Adrenal gland (tissue), 7 donors: Measurements from ENCODE around the gene CPSF6.

DNA sequence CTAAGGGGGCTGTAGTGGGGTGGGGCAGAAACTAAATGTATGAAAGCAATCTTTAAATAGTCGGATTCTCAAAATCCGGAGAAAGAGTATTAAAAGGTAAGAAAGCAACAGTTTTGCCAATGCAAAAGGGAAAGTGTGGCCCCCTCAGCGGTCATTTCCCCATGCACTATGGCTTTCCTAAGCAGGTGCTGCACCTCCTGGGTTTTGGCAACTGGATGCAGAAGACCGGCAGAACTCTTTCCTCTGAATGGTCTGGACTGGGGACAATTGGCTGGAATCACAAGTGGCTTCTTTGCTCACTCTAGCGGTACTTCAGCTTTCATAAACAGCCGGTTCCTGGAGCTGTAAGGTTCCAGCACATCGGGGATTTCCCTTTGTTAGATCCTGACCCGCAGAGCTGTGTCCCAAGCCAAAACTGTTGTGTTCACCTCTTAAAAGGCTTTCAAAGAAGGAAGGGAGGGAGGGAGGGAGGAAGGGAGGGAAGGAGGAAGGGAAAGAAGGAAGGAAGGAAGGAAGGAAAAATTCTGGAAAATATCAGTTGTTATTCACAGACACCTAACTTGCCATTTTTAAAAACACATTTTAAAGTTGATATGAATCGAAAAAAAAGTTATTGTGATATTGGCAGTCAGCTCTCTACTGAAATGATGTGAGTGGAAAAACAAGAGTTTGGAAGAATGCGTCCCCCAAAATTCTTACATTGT is 220.8 kb upstream of the HMGA2 start:
- PRO-cap, 3 experiments = no peak in any of the 3 experiments
- RAMPAGE, long total RNA, 4 experiments = no peak in any of the 4 experiments
- RRBS = 12% methylated on average over 3 of the region's 10 CpGs

GRCh38 chr12:65729309-65729764 is 94.9 kb upstream of the HMGA2 start:
- PRO-cap, 3 experiments = no peak in any of the 3 experiments
- RAMPAGE, long total RNA, 4 experiments = no peak in any of the 4 experiments
- RRBS = 6% methylated on average over 17 of the region's 36 CpGs

GRCh38 chr12:65741982-65743094 is 81.9 kb upstream of the HMGA2 start:
- PRO-cap, 3 experiments = no peak in any of the 3 experiments
- RAMPAGE, long total RNA, 4 experiments = no peak in any of the 4 experiments
- RRBS = 3% methylated on average over 34 of the region's 91 CpGs

GRCh38 chr12:65896767-65897148 is 72.5 kb downstream of the HMGA2 start:
- PRO-cap, 3 experiments = no peak in any of the 3 experiments
- RAMPAGE, long total RNA, 4 experiments = no peak in any of the 4 experiments
- RRBS = no CpG with 5 or more reads among the region's 2 CpGs

GRCh38 chr12:66107289-66107974 is 23.1 kb downstream of the LLPH start:
- PRO-cap, 3 experiments = no peak in any of the 3 experiments
- RAMPAGE, long total RNA, 4 experiments = no peak in any of the 4 experiments
- RRBS = no CpG with 5 or more reads among the region's 11 CpGs

DNA sequence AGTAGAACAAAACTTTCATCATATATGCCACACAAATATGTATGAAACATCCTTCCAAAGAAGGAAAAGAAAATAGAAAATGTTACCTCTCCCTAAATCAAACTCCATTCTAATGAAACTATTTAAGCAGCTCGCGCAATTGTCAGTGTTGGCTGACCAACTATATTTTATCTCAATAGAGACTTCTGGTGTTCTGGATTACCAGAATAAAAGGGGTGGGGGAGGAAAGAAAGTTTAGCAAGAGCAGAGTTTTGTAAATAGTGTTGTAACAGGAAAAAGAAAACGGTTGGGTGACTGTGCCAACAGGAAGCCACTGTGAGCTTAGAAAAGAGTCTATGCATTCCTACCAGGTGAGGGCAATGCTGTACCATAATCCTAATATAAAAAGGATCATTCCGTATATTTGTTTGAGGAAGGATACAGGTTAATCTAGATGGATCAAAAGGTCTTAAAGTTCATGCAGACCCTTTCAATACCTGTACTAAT is 14.5 kb upstream of the LLPH start:
- PRO-cap, 3 experiments = no peak in any of the 3 experiments
- RAMPAGE, long total RNA, 4 experiments = no peak in any of the 4 experiments
- RRBS = no CpG with 5 or more reads among the region's 4 CpGs

DNA sequence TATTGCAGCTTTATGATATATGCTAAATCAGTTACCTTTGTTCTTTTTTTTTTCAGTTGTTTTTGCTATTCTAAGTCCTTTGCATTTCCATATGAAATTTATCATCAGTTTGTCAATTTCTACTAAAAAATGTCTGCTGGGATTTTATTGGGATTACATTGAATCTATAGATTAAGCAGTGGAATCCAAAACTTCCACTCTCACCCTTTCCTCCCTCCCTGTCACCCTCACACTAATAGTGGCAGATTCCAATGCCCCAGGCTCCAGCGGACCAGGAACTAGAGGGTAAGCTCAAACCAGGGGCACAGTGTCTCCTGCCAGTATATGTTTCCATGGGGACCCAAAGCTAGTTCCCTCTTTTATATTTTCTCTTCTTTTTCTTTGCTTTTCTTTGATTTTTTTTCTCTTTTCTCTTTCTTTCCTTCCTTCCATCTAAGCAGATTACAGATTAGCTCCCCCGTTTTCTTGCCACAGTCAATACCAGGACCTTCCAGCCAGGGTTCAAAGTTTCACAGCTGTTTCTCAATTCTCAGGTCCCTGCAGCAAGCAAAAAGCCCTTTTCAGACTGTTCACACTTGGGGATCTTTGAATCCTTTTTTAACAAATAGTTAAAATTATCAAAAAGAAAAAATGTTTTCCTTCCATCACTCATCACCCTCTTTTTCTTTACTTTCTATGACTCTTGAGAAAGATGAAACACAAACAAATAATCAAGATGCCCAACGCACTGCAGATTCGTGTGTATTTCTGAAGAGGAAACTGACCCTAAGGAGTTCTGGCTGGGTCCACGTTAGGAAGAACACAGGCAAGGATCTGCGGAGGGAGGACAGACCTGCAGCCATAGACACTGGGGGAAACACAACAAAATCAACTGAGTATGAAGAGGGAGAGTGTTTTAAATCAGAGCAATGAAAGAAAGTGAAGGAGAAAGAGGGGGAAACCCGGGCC is 245.4 kb upstream of the CAND1 start:
- PRO-cap, 3 experiments = no peak in any of the 3 experiments
- RAMPAGE, long total RNA, 4 experiments = no peak in any of the 4 experiments
- RRBS = no CpG with 5 or more reads among the region's 7 CpGs

GRCh38 chr12:67031430-67031815 is 237.7 kb upstream of the CAND1 start:
- PRO-cap, 3 experiments = no peak in any of the 3 experiments
- RAMPAGE, long total RNA, 4 experiments = no peak in any of the 4 experiments
- RRBS = no CpG with 5 or more reads among the region's 4 CpGs

- PRO-cap, 3 experiments = no peak in any of the 3 experiments
- RAMPAGE, long total RNA, 4 experiments = no peak in any of the 4 experiments
- RRBS = no CpG with 5 or more reads among the region's 4 CpGs
Observed at GRCh38 chr12:67290580-67290916, 21.4 kb downstream of the CAND1 start.

- PRO-cap, 3 experiments = no peak in any of the 3 experiments
- RAMPAGE, long total RNA, 4 experiments = start-site peak on the plus strand in 1 of 4 experiments, at chr12:67298951-67299095 at its widest, 18 to 29 reads per replicate
- RRBS = no CpG with 5 or more reads among the region's 1 CpG
Observed at GRCh38 chr12:67298906-67299349, 29.8 kb downstream of the CAND1 start.

DNA sequence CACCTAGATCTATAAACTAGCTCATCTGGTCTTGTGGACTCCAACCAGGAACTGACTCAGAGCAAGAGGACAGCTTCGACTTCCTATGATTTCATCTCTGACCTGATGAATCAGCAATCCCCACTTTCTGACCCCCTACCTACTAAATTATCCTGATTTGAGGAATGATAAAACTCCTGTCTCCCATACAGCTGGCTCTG is 117.8 kb downstream of the DYRK2 start:
- PRO-cap, 3 experiments = no peak in any of the 3 experiments
- RAMPAGE, long total RNA, 4 experiments = no peak in any of the 4 experiments
- RRBS = no CpG with 5 or more reads among the region's 1 CpG

- PRO-cap, 3 experiments = no peak in any of the 3 experiments
- RAMPAGE, long total RNA, 4 experiments = no peak in any of the 4 experiments
- RRBS = no CpG with 5 or more reads among the region's 6 CpGs
Observed at GRCh38 chr12:67772595-67773399, 124.3 kb downstream of the DYRK2 start.

GRCh38 chr12:67990849-67991740 is 168.4 kb downstream of the IFNG start:
- PRO-cap, 3 experiments = no peak in any of the 3 experiments
- RAMPAGE, long total RNA, 4 experiments = no peak in any of the 4 experiments
- RRBS = no CpG with 5 or more reads among the region's 9 CpGs

- PRO-cap, 3 experiments = no peak in any of the 3 experiments
- RAMPAGE, long total RNA, 4 experiments = no peak in any of the 4 experiments
- RRBS = no CpG with 5 or more reads among the region's 11 CpGs
Observed at GRCh38 chr12:68609850-68610307, 820 bp upstream of the RAP1B start.

DNA sequence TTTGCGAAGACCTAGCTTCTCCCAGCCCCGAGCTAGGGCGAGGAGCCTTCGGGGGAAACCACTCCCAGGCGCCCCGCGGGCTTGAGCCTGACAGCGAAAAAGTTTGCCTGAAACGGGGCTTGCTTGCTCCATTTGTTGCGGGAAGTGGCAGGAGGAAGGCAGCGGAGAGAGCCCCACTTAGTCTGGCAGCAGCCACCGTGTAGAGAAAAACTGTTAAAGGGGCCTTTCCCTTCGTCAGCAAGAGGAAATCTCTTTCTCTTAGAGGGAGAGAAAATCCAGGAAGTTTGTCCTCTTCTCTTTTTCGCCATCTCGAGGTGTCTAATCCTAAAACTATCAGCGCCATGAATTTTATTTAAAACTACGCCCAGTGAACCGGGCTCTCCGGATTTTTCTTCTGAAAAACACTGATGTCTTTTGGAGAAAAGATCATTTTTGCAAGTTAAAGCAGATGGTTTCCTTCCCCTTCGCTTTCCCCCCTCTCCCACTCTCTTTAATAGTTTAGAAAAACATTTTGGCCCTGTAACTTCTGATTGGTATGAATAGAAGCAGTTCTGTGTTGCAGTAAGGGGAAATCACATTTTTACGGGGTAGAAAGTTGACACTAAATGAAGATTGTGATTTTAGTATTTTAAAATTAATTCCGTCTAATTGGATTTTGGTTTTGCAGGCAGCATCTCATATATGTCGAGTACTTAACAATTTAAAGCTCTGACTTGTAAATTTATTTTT is 985 bp downstream of the RAP1B start:
- PRO-cap, 3 experiments = peak in 3 of 3 experiments; most common plus-strand start position 131 of the sequence (in 3); most common minus-strand start position 177 of the sequence (in 2)
- RAMPAGE, long total RNA, 4 experiments = no peak in any of the 4 experiments
- RRBS = no CpG with 5 or more reads among the region's 23 CpGs

GRCh38 chr12:68626352-68627391 is 16.0 kb downstream of the RAP1B start:
- PRO-cap, 3 experiments = no peak in any of the 3 experiments
- RAMPAGE, long total RNA, 4 experiments = no peak in any of the 4 experiments
- RRBS = no CpG with 5 or more reads among the region's 9 CpGs

GRCh38 chr12:68666425-68667266 is 20.1 kb upstream of the NUP107 start:
- PRO-cap, 3 experiments = no peak in any of the 3 experiments
- RAMPAGE, long total RNA, 4 experiments = no peak in any of the 4 experiments
- RRBS = no CpG with 5 or more reads among the region's 3 CpGs

DNA sequence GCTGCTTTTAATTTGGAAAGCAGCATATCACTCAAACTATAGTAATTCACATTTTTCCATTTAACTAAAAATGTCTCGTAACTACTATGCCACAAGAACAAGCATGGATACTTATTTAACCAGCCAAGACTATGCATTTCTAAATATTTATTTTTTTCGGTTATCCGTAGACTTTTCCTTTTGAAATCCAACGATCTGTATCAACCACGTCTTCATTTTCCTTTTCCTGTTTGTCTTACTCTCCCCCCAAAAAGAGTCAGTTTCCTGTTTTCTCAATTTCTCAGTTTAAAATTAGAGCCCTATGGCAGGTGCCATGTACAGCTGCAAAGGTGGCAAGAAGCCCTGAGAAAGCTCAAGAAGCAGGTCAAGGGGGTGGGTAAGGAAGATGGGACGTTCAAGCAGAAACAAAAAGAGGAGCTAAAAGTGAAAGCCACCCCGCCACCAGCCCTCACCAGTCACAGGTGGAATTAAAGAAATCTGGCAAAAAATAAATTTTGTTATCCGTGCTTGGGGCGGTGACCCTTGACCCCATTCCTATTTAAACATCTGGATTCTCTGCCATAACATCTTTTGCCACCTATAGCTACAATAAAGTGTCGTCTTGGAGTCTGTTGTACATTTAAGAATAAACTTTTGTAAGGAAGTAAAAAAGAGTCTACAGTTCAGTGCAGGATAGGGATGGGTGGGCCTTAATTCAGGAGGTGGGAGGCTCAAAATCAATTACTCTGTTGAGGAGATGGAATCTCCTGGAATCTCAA is 26.8 kb downstream of the SLC35E3 start:
- PRO-cap, 3 experiments = no peak in any of the 3 experiments
- RAMPAGE, long total RNA, 4 experiments = no peak in any of the 4 experiments
- RRBS = no CpG with 5 or more reads among the region's 10 CpGs

DNA sequence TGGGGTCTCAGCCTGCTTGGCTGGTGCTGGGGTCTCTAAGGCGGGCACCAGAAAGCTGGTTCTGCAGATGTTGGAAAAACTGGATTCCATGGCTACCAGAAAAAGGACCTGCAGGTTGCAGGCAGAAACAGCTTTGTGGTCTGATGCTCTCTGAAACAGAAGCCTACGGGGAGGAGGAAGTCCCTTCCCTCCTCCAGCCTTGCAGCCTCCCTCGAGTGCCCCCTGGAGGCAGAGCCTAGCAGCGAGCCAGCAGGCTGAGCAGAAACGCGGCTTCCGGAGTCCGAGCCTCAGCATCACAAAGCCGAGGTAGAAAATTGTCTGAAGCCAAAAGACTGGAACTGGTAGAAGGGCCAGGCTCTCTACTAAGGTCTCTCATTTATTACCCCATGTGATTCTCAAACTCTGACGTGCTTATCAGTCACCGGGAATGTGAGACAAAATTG is 82.3 kb upstream of the CPSF6 start:
- PRO-cap, 3 experiments = no peak in any of the 3 experiments
- RAMPAGE, long total RNA, 4 experiments = no peak in any of the 4 experiments
- RRBS = no CpG with 5 or more reads among the region's 11 CpGs

DNA sequence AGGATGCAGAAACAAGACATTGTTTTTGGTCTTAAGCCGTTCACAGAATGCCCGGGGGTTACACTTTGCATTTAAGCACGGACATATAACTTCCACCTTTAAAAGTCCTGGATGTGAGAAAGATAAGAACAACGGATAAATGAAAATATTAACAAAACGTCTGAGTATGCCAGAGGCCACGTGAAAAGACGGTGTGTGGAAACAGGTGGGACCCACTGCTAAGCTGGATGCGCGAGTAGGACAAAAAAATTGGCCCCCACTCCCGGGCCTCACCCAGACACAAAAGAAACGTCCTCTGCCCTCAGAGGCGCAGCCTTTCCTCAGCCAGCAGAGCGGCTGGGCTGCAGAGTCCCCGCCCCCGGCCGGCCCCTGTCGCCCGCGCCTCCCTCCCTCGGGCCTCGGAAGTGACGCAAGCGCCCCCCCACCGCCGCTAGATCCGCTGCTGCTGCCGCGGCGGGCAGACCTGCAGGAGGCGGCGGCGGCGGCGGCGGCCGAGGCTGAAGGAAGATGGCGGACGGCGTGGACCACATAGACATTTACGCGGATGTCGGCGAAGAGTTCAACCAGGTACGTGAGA is at the start of gene CPSF6:
Gene CPSF6 (plus strand): TSS at position 430 of the 577 bp plus-strand sequence.
- PRO-cap, 3 experiments = peak in 3 of 3 experiments; most common plus-strand start position 433 of the sequence (in 2); most common minus-strand start position 322 of the sequence (in 3)
- RAMPAGE, long total RNA, 4 experiments = start-site peak on the plus strand in 4 of 4 experiments, centred at positions 457 to 467 of the sequence, 149 to 648 reads per replicate
- RRBS = under 1% methylated on average over 5 of the region's 44 CpGs